Measurements from ENCODE around the gene WDR89.

DNA sequence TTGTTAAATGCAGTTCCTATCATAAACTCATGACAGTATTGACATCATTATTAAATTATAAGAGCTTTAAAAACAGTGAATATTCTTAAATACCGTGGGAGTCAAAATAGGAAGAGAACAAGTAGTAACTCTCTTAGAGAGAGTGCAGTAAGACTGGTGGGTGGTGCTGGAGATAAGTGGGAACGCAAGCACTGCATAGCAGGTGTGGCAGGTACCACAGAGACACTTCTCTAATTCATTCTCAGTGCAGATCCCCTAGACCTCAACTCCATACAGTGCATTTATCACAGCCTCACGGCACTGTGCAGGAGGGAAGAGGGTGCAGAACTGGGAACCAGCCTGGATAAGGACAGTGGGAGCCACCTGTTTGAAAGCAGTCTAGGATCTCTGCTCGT is 165.6 kb downstream of the PRKCH start:
- PRO-cap, result no peak

DNA sequence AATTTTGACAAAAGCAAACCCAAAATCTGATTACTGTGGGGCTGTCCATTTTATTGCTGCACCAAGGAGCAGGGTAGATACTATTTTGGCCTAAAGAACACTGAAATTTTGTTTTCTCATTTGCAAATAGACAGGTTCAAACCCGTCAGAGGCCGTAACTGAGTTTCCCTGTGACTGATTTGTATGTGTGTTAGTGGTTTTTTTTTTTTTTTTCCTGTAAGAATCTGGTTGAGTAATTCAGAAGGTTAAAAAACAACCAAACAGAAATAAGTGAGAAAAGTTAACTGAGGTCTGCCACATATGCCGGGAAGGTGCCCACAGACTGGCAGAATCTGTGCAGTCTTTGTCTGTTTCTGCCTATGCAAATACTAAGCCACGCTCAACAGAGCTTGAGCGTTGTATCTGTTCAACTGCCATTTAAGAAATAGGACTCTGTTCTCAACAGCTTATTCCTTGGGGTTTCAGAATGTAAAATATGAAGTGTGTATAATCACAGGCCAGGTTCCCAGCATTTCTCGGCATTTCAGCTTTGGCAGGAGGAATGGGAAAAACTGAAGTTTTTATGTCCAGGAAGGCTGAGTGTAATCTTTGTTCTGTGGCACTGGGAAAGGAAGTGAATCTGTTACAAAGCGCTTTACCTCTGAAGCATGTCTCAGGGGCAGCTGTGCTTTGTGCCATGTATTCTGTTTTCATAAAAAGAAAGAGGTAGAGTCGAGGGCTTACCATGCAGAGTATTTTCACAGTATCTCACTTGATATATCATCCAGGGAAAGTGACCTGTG is 181.9 kb downstream of the PRKCH start:
- PRO-cap, result no peak

DNA sequence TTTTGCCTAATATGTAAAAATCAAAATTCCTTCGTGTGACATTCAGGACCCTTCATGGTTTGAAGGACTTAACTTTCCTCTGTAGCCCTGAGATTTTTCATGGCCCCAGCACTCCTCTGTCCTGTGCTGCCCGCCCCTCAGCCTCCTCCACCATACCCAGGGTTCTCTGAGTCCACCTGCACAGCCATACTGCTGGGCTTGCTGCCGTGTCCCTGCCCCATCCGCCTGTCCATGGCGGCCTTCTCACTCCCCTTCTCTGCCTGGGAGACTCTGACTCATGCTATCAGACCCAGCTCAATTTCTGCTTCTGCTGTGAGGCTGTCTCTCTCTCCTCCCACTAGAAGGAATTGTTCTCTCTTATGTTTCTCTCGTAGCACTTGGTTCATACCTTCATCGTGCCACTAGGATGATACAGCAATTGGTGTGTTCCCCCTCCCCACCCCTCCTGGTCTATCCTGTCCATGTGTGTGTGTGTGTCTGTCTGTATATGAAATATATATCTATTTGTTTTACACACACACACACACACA is 167.6 kb upstream of the HIF1A start:
- PRO-cap, result no peak

DNA sequence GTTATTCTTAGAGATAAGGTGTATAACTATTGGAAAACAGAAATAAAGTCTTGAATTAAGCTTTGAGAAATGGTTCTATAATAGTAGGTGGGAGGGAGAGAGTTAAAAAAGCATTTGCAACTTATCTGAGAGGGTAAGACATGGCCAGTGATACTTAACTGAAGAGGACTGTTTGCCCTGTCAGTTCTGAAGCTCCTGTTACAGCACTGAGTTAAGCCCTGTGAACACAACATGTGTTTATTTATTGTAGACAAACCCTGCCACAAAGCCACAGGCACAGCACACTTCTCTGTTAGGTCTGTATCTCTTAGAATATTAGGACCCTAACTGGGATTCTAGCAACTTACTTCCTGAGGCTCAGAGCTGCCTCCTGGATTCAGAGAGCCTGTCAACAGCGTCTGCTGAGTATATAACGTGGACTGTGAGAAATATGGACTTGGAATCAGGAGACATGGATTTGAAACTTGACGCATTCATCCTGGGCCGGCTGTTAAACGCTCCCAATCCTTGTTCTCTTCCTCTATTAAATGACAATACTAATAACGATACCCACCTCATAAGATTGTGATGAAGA is 135.0 kb upstream of the HIF1A start:
- PRO-cap, result no peak

DNA sequence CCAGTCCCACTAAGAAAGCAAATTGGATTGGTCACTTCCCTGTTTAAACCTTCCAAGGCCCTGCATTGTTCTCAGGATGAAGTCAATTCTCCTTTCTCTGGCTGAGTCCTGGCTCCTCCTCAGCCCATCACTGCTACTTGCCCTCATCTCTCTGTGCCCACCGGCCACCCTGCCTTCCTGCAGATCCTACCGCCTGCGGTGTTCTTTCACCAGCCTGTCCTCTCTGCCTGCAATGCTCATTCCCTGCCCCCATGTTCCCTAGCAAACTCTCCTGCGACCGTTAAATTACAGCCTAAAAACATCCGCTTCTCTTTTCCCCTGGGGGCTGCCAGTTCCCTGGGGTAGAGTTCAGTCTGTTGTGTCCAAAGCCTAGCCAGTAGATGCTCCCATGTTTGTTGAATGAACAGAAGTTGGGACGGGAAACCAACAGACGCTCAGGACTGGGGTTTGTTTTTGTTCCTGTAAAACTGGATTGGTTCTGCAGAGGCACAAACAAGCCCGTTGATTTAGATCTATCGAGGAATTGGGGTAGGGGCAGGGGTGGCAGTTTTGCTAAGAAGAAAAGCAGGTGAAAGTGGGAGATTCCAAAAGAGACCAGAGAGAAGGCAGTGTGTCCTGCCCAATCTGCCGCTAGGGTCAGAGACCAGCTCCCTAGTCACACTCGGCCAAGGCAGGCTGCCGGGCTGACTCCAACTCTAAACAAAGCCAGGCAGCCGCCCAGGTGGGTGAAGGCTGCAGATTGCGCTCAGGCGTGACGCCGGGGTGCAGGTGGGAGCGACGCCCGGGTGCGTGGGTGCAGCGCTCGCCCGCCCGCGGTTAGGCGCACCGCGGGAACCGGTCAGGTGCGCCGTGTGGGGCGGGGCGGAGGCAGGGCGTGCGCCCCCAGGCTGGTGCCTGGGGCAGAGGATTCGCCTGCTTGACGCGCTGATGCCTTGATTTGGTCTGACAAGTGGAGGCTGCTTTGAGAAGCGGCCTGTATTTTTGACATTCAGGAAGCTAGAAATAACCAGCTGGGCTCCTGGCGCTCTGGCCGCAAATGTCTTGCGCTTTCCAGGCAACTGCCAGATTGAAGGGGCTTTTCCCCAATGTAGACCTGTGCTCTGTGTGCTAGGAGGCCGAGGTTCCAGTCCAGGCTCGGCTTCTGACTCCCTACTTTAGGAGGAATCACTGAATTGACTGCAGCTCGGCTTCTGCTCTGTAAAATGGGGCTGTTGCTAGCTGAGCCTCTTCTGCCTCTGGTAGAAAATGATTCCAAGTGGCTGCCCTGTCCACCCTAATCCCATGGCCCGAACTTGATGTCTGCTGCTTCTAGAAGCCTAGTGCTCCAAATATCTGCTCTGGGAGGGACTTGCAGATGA is 126.9 kb upstream of the HIF1A start:
- PRO-cap, result bidirectional peak, plus-strand start at position 875 of the sequence, minus-strand start at position 818 of the sequence

- PRO-cap, result unidirectional peak, minus-strand start at chr14:61570650
Measured at GRCh38 chr14:61569645-61570857, 125.3 kb upstream of the HIF1A start.

GRCh38 chr14:61736616-61737319 is 25.5 kb upstream of the SNAPC1 start:
- PRO-cap, result no peak

- PRO-cap, result no peak
Measured at GRCh38 chr14:61741500-61741679, 20.8 kb upstream of the SNAPC1 start.

DNA sequence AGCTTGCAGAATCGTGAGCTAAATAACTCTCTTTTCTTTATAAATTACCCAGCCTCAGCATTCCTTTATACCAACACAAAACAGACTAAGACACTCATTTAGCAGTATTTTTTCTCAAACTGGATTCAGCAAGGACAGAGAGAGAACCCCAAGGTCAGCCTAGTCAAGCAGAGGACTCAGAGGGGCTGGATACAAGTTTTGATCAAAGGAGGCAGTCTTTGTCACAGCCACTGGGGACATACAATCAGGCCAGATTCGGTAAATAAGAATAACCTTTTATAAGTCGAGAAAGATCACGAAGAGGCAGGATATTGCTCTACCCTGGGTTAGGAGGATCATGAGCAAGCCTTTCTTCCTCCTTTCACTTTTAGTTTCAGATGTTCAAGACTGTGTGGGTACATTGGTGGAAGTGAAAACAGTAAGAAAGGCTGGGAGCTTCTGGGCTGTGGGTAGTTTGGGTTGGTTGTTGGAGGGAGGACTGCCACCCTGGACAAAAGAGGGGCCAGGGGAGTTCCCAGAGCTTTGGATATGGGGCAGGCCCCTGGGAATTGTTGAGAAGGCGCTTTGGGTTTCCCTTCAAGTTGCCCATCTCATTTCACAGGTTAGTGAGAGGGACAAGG is 77.4 kb downstream of the SYT16 start:
- PRO-cap, result no peak

GRCh38 chr14:63471141-63471815 is 71.9 kb downstream of the PPP2R5E start:
- PRO-cap, result no peak

DNA sequence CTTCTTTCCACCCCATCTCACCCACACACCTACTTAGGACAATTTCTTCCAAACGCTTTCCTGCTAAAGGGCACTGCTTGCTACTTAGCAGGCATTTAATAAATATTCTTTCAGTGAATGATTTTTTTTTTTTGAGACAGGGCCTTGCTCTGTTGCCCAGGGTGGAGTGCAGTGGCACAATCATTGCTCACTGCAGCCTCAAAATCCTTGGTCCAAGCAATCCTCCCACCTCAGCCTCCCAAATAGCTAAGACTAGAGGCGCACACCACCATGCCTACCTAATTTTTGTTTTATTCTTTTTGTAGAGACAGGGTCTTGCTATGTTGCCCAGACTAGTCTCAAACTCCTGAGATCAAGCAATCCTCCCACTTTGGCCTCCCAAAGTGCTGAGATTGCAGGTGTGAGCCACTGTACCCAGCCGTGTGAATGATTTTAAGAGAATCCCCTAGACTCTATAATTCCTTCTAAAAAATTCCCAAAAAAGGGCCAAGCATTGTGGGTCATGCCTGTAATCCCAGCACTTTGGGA is 55.0 kb downstream of the PPP2R5E start:
- PRO-cap, result no peak

DNA sequence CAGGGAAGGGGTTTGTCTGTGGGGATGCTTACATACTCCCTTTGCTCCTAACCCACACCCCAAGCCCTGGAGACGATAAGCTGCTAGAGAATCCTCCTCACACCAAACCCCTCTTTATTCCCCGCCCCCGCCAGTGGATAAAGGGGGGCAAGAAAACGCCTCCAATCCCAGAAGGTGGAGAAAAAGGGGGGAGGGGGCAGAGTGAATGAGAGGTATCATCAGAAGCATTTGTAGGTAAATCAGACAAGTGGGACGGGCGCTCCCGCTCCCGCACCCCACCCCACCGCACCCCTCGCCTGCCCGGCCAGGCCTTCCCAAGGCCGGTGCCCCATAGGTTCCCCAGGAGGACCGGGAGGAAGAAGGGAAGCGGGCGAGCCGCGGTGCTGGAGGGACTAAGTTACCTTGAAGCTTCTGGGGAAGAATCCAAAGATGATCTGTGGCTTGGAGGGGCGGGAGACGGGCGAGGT is 766 bp downstream of the PPP2R5E start:
- PRO-cap, result no peak

GRCh38 chr14:63598980-63599713 is 42.5 kb downstream of the WDR89 start:
- PRO-cap, result no peak

- PRO-cap, result bidirectional peak, plus-strand start at chr14:63641578, minus-strand start at chr14:63641492; bidirectional peak, plus-strand start at chr14:63642050, minus-strand start at chr14:63641819; bidirectional peak, plus-strand start at chr14:63642506, minus-strand start at chr14:63642425
Measured at GRCh38 chr14:63641388-63642479, at the start of gene WDR89. Gene WDR89 (minus strand): TSS chr14:63641871.

DNA sequence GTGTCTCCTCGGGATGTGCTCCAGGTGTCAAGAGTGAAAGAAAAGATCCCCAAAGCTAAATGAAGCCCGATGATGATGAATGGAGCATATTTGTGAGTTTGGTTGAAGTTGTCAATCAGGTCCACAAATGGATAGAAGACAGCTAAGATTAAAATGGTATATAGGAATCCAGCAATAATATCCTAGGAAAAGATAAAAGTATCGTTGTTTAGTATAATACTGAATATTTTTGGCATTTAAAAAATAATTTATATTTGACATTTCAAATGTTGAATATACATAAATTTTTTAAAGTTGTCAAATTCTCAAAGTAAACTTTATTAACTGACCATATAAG is 41.4 kb downstream of the SGPP1 start:
- PRO-cap, result no peak

GRCh38 chr14:63896072-63896884 is 43.5 kb downstream of the SYNE2 start:
- PRO-cap, result no peak

GRCh38 chr14:63995212-63995621 is 142.4 kb downstream of the SYNE2 start:
- PRO-cap, result no peak

GRCh38 chr14:64060602-64061099 is 207.8 kb downstream of the SYNE2 start:
- PRO-cap, result no peak

DNA sequence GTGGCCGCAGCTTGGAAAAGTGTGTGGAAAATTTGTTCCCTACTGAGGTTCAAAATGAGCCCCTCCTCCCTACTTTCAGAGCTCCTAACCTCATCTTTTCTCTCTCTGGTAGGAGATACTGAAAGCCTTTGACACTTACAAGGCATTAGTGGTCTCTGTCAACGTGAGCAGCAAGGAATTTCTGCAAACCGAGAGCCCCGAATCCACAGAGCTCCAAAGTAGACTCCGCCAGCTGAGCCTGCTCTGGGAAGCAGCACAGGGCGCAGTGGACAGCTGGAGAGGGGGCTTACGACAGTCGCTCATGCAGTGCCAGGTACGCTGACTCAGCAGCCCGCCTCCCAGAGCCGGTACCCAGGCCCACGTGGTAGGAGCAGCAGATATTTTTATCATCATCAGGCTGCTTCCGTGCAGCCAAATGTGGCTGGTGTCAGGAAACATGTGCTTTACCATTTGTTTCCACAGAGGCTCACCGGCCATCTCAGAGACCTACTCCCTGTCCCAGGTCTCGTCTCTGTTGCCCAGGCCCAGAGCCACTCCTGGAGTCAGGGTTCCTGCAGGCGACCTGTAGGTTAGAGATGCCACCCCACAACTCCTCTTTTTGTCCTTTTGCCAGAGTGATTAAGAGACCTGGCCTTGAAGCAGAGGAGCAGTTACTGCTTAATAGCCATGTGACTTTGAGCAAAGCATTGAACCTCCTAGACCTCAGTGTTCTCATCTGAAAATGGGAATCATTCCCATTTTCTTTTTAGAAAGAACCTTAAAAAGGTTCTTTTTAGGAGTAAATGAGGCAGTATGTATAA is 73.6 kb downstream of the ESR2 start:
- PRO-cap, result no peak

DNA sequence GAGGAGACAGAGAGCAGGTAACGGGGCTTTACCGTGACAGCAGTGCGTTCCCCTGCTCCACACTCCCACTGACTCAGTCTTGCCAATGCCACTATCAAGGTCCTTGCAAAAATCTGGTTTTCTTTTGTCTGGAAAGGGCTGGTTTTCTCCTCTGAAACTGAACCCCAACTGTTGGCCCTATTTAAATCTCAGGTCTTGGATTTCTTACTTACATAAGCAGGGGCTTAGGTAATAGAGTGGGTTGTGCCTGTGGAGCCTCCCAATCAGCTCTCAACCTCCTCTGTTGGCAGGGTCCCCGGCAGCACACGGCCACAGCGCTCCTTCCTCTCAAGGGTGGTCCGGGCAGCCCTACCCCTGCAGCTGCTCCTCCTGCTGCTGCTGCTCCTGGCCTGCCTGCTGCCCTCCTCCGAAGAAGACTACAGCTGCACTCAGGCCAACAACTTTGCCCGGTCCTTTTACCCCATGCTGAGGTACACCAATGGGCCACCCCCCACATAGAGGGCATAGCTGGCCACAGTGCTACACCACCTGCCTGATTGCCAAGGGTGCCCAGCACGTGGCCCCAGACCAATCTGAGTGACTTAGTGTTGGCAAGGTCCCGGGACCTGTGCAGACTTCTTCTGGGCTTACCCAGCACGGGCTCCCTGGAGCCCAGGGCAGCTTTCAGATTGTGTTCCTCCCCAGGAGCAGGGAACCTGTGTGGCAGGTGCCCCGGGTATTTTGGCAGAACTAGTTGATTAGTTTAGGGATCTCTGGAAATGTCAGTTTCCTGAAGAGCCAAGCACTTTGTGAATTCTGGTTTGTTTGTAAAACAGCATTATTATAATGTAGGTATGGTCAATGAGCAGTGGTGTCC is 68.9 kb downstream of the ESR2 start:
- PRO-cap, result no peak